ENCODE results near the genes SLC35E4, OSBP2 and C22orf42.

GRCh38 chr22:30634173-30634903 is 1.2 kb upstream of the SLC35E4 start:
- PRO-cap: no peak

DNA sequence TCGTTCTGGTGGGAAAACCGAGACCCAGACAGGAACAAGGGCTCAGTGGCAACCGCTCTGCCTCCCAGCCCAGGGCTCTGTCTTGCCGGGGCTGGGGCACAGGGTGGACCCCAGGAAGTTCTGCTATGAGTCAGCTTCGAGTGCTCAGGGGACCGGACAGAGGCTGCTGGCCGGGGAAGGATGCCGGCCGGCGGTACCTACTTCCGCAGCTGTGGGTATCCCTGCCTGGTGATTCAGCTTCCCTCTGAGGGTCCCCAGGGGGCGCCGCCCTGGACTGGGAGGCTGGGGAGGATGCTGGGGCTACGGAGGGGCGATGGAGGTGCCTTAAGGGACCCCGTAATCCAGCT is 704 bp upstream of the SLC35E4 start:
- PRO-cap: no peak

DNA sequence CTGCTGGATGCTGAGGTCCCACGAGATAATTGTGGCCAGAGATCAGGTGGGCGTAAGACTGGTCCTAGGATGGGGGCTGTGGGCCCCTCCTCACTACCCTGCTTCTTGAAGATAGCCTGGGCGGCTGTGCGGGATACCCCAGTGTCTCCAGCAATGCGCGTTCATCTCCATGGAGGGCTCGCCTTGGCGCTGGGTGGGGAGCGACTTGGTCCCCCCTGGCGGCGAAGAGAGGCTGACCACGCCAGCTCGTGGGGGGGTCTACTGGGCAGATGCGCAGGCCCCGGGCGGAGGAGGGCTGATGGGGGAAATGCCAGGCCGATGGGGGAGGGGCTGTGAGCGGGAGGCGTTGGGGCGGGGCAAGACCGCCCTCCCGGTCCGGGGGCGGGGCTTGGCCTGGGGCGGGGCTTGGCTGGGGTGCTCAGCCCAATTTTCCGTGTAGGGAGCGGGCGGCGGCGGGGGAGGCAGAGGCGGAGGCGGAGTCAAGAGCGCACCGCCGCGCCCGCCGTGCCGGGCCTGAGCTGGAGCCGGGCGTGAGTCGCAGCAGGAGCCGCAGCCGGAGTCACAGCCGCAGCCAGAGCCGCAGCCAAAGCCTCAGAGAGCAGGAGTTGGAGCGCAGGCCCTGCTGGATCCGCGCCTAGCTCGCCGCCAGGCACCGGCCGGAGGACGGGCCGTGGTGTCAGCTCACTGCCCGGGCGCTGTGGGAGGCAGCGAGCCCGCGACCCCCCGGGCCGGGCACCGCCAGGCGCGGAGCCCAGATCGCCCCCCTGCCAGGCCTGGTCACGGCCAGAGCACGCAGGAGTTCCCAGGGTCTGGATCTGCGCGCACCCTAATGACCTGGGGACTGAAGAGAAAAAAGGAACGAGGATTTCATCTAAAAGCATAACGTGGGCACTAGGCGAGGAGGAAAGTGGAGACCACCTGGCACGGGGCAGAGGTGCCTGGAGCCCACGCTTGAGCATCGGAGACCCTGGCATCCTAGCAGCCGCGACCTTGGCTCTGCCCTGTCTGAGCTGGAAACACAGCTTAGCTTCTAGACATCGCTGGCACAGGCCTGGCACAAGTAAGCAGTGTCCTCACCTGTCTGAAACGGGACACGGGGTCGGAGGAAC is at the start of gene SLC35E4:
Gene SLC35E4 (plus strand): TSS at position 531 of the 1,109 bp plus-strand sequence.
- PRO-cap: bidirectional peak, plus-strand start at position 531 of the sequence, minus-strand start at position 295 of the sequence

DNA sequence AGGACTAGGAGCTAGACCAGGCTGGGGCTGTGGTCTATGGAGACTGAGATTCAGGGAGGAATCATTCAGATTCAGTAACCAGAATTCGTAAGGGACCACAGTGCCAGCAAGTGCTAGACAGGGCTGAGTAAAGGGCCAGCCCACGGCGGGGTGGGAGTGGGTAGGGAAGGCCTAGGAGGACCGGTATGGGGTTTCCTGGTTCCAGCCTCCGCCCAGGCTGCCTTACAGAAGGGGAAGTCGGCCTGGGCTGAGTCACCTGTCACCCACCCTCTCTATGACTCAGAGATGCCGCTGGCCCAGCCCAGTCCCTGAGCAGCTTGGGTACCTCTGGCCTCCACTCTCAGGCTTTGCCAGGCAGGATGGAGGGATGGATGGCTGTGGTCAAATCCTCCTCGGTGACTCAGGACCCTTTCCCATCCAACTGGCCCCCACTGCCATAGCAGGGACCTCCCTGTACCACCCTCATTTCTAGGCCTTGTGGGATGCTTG is 13.8 kb downstream of the SLC35E4 start:
- PRO-cap: no peak

DNA sequence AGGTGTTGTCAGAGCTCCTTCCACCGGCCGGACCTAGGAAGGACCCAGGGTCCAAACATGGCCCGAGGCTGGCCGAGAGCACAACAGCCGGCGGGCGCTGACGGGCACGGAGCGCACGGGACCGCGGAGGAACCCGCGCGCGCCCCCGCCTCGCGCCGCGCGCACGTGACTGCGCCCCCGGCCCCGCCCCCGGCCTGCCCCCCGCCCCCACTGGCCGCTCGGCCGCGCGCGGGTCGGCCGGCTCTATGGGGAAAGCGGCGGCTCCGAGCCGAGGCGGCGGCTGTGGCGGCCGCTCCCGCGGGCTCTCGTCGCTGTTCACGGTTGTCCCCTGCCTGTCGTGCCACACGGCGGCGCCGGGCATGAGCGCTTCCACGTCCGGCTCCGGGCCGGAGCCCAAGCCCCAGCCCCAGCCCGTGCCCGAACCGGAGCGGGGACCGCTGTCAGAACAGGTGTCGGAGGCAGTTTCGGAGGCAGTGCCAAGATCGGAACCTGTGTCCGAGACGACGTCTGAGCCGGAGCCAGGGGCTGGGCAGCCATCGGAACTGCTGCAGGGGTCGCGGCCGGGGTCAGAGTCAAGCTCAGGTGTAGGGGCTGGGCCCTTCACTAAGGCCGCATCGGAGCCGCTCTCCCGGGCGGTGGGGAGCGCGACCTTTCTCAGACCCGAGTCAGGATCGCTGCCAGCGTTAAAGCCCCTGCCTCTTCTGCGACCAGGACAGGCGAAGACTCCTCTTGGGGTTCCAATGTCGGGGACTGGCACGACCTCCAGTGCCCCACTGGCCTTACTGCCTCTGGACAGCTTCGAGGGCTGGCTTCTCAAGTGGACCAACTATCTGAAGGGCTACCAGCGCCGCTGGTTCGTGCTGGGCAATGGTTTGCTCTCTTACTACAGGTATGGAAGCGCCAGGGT is at the start of gene OSBP2:
Gene OSBP2 (plus strand): TSS at position 210 of the 907 bp plus-strand sequence.
- PRO-cap: bidirectional peak, plus-strand start at position 210 of the sequence, minus-strand start outside the sequence

DNA sequence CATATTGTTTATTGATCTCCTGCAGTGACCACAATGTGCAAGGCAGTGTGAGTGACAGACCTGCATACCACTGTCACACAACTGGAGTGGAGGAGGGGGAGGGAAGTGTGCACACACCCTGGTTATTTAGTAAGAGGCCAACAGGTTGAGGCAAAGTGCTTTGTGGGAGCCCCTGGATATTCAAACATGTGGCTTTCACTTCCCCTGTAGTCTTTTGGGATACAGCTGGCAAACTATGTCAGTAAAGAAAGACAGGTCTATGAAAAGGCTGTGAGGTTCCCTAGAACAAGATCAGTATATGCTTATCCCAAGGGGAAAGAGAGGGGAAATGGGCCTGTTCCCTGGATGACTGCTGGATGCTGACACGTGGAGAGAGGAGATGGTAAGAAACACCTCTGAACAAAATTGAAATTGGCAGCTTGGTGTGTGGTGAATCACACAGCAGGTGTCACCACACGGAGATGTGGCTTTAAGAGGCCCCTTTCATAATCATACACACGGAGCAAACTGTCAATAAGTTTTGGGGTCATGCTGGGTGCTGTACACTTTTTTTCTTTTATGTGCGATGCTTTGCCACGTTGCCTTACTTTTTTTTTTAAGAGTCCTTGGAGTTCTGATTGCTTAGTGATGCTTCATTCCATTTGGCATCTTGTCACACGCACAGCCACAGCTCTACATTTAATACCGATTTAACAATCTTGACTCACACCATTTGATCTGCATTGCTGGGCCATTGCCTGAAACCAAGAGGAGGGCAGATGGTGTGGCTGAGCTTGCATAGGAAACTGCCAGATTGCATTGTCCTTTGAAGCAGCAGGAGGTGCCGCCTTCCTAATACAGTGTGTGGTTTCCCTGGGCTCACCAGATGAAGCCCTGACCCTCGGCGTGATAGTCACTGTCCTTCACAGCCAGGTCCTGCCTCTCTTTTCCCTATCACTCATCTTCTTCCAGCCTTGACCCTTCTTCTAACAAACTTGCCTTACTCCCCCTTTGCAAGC is 11.4 kb downstream of the OSBP2 start:
- PRO-cap: no peak

DNA sequence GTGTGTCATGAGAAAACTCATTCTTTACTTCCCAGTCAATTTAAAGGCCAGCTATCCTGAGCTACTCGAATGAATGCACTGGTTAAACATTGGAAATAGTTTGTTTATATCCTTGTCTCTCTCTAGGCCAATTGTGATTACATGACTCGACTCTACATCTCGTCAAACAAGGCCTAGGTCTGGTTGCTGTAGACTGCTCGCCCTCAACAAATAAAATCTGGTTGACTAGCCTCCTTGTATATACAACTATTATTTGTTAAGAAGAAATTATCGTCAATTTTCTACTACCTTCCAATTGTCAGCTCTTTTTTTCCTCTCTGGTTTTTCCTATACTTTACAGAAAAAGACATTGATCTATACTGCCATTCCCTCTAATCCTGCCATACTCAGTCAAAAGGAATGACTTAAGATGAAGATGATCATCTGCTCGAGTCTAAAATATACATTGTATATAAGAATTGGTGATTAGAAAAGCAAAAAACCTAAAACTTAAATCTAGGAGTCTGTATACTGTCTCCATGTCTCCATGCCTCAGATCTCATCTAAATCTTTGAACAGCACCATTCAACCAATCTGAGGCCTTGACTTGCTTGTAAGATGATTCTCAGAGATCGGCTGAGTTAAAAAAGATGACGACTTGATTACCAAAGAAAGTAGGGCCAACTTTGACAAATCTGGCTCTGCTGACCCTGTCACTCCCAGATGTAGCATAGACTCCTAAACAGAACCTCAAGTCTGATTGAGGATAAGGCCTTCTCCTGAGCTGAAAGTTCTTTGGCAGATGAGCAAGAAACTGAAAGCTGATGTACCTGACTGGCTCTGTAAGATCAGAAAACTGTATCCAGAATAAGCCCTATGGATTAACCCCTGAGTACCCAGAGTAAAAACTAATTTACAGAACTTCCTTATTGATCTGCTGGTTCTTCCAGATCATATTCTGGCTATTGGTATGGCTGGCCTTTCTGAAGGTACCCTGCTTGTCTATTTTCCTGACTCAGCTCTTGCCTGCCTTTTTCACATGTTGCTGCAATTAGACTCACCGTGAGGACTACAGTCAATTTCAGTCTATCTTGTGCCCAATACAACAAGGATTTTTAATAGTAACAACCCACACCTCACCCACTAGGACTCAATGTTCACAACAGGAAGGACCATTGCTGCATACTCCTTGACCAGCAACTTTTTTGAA is 8.5 kb upstream of the MORC2 start:
- PRO-cap: no peak

GRCh38 chr22:31063655-31064859 is 17.1 kb upstream of the SMTN start:
- PRO-cap: no peak

DNA sequence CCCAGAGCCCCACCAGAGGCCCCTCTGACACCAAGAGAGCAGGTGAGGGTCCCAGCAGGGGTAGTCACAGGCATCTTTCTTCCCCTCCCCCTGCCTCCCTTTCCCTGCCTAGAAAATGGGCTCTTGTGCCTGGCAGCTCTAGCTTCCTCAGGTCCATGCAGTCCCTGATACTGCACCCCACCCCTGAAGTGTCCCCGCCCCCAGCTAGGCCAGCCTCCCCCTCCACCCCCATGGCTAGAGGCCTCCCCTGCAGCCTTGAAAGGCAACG is 9.0 kb downstream of the SMTN start:
- PRO-cap: no peak

- PRO-cap: no peak
Measured at GRCh38 chr22:31140793-31141178, 478 bp upstream of the PLA2G3 start.

- PRO-cap: bidirectional peak, plus-strand start at chr22:31279265, minus-strand start at chr22:31279096
Measured at GRCh38 chr22:31278403-31279728, 13.4 kb downstream of the PIK3IP1 start.

GRCh38 chr22:31313152-31313824 is 21.0 kb upstream of the PIK3IP1 start:
- PRO-cap: no peak

DNA sequence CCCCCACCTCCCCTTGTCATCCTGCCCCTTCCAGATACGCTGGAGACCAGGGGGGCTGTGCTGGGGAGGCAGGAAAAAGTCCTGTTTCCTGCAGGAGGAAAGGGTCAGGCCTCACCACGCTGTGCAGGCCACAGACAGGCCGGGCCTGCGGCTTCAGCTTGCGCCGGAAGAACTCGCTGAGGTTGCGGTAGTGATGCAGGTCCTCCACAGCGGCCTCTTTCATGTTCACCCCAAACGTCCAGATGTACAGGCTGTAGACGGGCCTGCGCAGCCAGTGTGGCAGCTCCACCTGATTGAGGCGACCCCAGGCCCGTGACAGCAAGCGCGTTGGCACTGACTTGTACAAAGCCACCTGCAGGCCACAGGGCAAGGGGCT is 40.5 kb downstream of the PISD start:
- PRO-cap: no peak

DNA sequence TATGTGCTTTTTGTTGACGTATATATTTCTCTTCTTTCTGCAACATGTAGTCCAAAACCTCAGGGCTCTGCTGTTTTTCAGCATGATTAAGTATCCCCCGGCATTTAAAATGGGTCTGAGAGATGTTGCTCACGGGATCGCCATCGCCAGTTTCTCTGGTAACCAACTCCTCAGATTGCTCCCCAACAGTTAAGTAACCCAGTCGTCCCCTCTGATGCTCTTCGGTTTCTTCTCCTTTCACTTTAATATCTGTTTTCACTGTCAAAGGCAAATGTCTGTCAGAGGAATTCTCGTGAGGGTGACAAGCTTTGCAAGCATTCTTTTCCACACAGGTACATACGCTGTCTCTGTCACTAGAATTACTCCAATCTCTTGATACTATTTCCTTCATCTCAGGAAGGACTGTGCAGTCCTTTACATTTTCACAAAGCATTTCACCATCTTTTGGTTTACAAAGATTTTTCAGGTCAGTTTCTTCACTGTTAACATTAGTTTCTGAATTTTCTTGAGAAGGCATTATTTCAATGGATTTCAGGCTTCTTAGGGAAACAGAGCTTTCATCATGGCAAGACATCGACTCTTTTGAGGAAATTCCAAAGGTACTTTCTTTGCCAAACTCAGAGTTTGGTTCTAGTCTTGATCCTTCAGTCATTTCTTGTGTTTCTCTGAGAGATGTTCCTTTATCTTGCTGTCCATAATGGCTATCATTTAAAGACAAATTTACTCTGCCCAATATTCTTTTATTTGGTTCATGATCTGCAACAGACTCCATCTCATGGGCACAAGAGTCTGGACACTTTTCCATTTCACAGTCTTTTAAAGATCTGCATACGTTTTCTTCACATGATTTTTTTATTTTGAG is 36.1 kb downstream of the PRR14L start:
- PRO-cap: no peak

DNA sequence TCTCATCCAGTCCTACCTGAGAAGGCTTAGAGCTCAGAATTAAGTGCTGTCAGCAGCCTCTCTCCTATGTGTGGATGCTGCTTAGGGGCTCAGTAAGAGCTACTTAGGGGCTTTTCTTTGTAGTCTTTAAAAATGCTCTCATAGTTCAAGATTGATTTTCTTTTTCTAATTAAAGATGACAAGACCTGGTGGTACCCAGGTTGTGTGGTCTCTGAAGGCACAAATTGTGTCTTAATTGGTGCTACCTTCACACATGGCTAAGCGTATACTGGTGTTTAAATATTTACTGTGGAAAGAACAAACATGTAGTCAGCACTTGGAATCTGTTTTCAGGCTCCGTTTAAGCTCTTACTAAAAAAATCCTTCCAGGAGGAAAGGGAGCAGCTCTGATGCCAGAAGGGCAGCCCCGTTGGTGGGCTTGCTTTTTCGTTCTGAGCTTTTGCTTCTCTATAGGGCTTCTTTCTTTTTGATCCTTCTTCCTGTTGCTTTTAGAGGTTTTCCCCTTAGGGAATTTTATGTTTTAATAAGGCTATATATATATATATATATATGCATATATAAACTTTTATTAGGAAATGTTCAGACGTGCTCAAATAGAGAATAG is 59.4 kb downstream of the DEPDC5 start:
- PRO-cap: no peak

- PRO-cap: no peak
Measured at GRCh38 chr22:31951637-31952485, 7.5 kb downstream of the YWHAH start.

DNA sequence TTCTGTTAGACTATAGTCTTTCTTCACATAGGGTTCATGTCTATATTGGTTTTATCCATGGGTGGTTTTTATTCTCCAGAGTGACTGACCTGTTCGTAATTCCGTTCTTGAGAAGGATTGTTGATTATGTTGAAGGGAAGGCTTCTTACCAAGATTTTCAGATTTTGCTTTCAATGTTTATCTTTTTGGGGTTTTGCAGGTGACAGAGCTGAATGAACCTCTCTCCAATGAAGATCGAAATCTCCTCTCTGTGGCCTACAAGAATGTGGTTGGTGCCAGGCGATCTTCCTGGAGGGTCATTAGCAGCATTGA is 11.6 kb downstream of the YWHAH start:
- PRO-cap: no peak

DNA sequence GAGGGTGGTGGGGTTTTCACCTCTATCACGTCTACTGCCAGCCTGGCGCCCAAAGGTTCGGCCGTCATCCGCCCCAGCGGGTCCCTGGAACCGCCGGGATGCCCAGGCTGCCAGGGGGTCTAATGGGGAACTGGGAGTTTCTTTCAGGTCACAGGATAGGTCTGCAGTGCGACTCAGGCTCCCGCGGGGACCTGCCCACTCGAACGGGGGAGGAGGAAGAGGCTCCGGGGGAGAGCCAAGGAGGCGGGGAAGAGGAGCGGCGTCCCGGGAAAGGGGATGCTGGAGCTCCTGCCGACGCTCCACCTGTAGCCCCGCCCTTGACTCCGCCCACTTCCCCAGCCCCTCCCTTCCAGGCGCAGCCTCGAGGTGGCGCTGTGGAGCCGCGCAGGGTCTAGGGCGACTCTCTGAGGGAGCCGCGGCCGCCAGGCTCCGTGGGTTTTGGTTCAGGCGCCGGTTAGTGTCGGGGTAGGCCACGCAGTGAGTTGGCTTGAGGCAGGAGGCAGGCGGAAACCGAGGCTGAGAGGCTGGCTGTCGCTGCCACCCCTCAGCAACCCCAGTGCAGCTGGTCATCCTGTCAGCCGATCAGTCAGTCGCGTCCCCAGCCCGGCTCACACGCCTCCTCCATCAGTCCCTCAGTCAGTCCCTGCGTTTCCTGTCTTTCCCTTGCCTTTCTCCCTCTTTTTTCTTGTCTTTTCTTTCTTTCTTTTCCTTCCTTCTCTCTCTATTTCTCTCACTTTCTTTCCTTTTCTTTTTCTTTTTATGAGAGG is 26.3 kb downstream of the YWHAH start:
- PRO-cap: no peak

- PRO-cap: no peak
Measured at GRCh38 chr22:32082821-32083129, 39.7 kb downstream of the SLC5A1 start.

GRCh38 chr22:32159016-32159612 is at the start of gene C22orf42:
C22orf42 (minus strand) TSS chr22:32159303.
- PRO-cap: no peak